AG04450 (cell line): ENCODE results near the genes CCNDBP1 and SORD.

GRCh38 chr15:42364905-42365147 lies 5.5 kb downstream of the CAPN3 start:
- CAGE, long polyA plus RNA = no peak

GRCh38 chr15:42491504-42491908 lies 565 bp upstream of the ZNF106 start:
- CAGE, long polyA plus RNA = no peak
- RRBS = no CpG with 5 or more reads among the region's 5 CpGs

- CAGE, long polyA plus RNA = no peak
- RRBS = no CpG with 5 or more reads among the region's 8 CpGs
These were observed 476 bp downstream of the HAUS2 start for GRCh38 chr15:42549190-42549437.

- CAGE, long polyA plus RNA = no peak
- RRBS = no CpG with 5 or more reads among the region's 4 CpGs
These were observed 90.3 kb downstream of the UBR1 start for GRCh38 chr15:43015550-43015950.

- CAGE, long polyA plus RNA = start-site peak on the plus strand at chr15:43185398-43185442, 148 and 181 reads in 2 replicates
- RRBS = 2% methylated on average over 19 of the region's 47 CpGs
These were observed at the start of gene CCNDBP1 for GRCh38 chr15:43184946-43185685. Gene CCNDBP1 (plus strand): TSS chr15:43185403.

DNA sequence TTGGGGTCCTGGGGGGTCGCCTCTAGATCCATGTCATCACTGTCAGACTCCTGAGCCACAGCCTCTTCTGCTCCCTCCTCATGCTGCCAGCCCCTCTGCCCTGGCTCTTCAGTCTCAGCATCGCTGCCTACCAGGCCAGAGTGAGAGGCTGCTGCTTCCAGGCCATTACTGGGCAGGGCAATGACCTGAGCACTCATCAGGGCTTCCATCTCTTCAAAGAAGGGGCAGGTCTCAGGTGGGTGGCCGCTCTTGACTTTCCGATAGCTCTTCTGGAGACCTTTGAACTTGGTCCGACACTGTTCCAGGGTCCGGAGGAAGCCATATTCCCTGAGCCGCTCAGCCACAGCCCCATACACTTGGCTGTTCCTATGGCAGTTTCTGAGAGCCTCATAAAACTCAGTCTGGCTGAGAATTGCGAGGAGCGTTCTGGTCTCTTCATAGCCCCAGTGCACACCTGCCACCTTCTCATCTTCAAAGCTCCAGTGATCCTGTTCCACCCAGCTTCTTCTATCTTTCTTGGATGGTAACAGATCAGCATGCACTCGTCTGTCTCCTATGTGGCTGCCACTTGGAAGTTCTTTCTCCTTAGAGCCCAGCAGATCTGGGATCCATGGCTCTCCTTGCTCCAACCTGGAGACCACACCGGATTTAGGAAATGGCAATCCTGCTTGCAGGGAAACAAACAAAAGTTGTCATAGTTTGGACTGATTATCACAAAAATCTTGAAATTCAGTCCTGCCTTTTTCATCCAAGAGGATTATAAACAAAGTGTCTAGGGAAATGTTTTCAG lies 4.5 kb downstream of the ZSCAN29 start:
- CAGE, long polyA plus RNA = no peak
- RRBS = no CpG with 5 or more reads among the region's 11 CpGs

GRCh38 chr15:43368727-43369382 lies 2.0 kb downstream of the ZSCAN29 start:
- CAGE, long polyA plus RNA = no peak
- RRBS = no CpG with 5 or more reads among the region's 9 CpGs

DNA sequence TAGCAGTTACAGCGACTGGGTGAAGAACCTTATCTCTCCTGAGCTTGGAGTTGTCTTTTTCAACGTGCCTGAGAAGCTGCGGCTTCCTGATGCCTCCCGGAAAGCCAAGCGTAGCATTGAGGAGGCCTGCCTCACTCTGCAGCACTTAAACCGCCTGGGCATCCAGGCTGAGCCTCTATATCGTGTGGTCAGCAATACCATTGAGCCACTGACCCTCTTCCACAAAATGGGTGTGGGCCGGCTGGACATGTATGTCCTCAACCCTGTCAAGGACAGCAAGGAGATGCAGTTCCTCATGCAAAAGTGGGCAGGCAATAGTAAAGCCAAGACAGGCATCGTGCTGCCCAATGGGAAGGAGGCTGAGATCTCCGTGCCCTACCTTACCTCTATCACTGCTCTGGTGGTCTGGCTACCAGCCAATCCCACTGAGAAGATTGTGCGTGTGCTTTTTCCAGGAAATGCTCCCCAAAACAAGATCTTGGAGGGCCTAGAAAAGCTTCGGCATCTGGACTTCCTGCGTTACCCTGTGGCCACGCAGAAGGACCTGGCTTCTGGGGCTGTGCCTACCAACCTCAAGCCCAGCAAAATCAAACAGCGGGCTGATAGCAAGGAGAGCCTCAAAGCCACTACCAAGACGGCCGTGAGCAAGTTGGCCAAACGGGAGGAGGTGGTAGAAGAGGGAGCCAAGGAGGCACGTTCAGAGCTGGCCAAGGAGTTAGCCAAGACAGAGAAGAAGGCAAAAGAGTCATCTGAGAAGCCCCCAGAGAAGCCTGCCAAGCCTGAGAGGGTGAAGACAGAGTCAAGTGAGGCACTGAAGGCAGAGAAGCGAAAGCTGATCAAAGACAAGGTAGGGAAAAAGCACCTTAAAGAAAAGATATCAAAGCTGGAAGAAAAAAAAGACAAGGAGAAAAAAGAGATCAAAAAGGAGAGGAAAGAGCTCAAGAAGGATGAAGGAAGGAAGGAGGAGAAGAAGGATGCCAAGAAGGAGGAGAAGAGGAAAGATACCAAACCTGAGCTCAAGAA lies 4.7 kb downstream of the MAP1A start:
- CAGE, long polyA plus RNA = no peak
- RRBS = no CpG with 5 or more reads among the region's 20 CpGs

DNA sequence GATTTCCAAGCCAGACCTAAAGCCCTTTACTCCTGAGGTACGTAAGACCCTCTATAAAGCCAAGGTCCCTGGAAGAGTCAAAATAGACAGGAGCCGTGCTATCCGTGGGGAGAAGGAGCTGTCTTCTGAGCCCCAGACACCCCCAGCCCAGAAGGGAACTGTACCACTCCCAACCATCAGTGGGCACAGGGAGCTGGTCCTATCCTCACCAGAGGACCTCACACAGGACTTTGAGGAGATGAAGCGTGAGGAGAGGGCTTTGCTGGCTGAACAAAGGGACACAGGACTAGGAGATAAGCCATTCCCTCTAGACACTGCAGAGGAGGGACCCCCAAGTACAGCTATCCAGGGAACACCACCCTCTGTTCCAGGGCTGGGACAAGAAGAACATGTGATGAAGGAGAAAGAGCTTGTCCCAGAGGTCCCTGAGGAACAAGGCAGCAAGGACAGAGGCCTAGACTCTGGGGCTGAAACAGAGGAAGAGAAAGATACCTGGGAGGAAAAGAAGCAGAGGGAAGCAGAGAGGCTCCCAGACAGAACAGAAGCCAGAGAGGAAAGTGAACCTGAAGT lies 5.5 kb downstream of the MAP1A start:
- CAGE, long polyA plus RNA = no peak
- RRBS = no CpG with 5 or more reads among the region's 4 CpGs

- CAGE, long polyA plus RNA = no peak
- RRBS = no CpG with 5 or more reads among the region's 2 CpGs
These were observed 4.9 kb downstream of the ELL3 start for GRCh38 chr15:43771806-43772391.

- CAGE, long polyA plus RNA = no peak
- RRBS = no CpG with 5 or more reads among the region's 6 CpGs
These were observed 49.3 kb downstream of the WDR76 start for GRCh38 chr15:43875942-43876631.

DNA sequence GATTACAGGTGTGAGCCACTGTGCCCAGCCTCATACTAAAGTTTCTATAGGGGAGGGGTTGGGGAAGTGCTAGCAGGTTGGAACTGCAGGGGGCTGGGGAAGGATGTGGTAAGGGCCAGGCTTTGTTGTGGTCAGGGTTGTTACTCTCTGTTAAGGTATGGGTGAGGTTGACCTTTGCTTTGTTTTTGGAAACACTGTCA lies 150.2 kb downstream of the WDR76 start:
- CAGE, long polyA plus RNA = no peak

- CAGE, long polyA plus RNA = no peak
- RRBS = no CpG with 5 or more reads among the region's 3 CpGs
These were observed 5.1 kb downstream of the EIF3J start for GRCh38 chr15:44541577-44542973.

GRCh38 chr15:44718262-44718811 lies 7.0 kb downstream of the B2M start:
- CAGE, long polyA plus RNA = no peak
- RRBS = no CpG with 5 or more reads among the region's 3 CpGs

GRCh38 chr15:44718812-44719911 lies 7.8 kb downstream of the B2M start:
- CAGE, long polyA plus RNA = no peak
- RRBS = no CpG with 5 or more reads among the region's 12 CpGs

GRCh38 chr15:44838655-44839222 lies 102.4 kb downstream of the TRIM69 start:
- CAGE, long polyA plus RNA = no peak
- RRBS = no CpG with 5 or more reads among the region's 3 CpGs

GRCh38 chr15:44854671-44855214 lies 101.7 kb upstream of the TERB2 start:
- CAGE, long polyA plus RNA = no peak
- RRBS = no CpG with 5 or more reads among the region's 5 CpGs

DNA sequence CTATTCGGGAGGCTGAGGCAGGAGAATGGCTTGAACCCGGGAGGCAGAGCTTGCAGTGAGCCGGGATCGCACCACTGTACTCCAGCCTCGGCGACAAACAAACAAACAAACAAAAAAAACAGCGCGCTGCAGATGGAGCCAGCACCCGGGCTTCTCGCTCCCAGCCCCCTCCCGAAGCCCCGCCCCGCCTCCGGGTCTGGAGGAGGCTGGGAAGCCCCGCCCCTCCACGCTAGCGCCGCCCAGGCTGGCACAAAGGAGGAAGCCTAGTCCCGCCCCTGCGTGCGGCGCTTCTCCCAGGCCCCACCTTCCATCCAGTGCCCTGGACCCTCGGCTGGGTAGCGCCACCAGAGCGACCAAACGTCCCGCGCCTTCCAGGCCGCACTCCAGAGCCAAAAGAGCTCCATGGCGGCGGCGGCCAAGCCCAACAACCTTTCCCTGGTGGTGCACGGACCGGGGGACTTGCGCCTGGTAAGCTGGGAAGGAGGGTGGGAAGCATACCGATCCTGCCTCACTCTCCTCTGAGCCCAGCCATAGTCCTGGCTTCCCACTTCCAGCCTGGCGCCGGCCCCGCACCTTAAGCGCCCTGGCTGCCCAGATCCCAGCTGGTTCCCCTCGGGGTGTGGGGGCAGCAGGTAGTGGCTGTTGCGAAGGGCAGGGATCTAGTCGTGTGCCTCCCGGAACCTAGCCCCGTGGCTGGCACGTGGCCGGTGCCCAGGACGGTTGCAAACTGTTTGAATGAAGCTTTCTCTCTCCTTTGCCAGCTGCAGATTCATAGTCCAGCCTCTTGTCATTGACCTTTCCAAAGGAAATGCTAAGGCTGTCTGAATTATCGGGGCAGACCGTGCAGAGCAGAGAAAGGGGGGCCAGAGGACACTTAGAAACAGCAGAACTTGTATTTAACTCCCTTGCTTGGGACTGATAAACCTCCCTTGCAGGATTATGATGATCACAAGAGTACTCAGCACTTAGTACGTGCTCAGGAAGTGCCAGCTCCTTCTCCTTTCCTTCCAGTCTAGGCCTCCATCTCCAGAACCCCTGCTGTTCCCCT lies at the start of gene SORD:
Gene SORD (plus strand): TSS at position 314 of the 1,048 bp plus-strand sequence.
- CAGE, long polyA plus RNA = start-site peak on the plus strand centred at position 331 of the sequence, 37 bp wide, 115 and 59 reads in 2 replicates
- RRBS = 3% methylated on average over 15 of the region's 51 CpGs

- CAGE, long polyA plus RNA = no peak
- RRBS = no CpG with 5 or more reads among the region's 7 CpGs
These were observed 10.1 kb upstream of the SPATA5L1 start for GRCh38 chr15:45391930-45392607.

GRCh38 chr15:45481490-45481994 lies 41.0 kb downstream of the SLC30A4 start:
- CAGE, long polyA plus RNA = no peak
- RRBS = no CpG with 5 or more reads among the region's 5 CpGs